ENCODE measurements around the gene RBM44.

- PRO-cap, 2 experiments, result no peak in any of the 2 experiments
These were observed 26.1 kb upstream of the PRLH start for GRCh38 chr2:237540271-237540765.

DNA sequence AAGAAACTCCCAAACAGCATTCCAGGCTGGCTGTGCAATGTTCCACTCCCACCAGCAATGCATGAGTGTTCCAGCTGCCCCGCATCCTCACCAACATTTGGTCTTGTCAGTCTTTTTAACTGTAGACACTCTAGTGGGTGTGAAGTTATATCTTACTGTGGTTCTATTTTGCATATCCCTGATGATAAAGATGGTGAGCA, 8.9 kb upstream of the LRRFIP1 start:
- PRO-cap, 2 experiments, result no peak in any of the 2 experiments

GRCh38 chr2:237626796-237627312, 533 bp upstream of the LRRFIP1 start:
- PRO-cap, 2 experiments, result no peak in any of the 2 experiments

DNA sequence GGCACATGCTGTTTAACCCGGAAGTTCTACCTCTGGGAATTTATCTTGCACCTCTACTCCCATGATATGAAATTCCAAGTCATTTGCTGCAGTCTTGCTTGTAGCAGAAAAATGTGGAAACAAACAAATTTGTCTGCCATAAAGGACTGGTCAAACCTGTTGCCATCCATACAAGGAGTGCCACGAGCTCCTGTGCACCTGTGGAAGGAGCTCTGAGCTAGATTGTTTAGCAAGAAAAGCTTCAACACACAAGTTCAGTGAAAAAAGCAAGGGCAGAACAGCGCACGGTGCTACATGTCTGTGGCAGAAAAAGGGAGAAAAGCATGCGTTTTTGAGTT, 33.1 kb downstream of the LRRFIP1 start:
- PRO-cap, 2 experiments, result no peak in any of the 2 experiments

DNA sequence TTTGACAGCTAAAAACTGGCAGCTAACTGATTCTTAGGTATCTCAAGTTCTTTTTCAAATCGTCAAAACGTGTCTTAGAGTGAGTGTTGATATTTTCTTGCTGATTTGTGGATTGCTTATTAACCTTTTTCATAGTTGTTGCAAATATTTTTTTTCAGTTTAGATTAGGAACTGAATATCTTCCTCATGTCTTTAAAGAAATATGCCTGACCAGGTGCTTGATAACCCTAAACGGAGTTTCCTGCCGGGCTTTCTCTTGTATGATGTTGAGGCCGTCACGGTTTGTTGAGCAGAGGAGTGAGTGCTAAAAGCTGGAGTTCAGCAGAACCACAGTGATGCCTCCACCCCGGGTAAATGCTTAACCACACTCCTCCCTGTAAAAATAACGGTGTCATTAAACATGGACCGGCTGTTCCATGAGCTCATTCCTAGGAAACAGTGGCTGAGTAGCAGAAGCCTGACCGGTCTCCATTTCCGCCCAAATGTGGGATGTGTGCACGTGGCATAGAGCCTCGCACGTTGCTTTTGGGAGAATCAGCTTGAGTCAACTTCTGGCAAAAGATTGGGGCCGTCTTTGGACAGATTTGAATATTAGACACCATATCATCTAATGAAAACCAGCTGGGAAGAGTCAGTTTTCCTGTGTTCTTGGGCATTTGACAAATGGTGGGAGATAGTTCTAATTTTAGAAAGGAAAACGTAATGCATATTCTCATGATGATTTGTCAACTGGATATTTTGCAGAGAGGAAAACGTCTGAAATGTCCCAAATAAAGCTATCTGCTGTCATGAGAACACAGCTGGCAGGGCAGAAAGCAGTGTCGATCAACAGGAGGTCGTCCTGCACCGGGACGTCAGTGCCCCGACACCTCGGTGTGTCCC, 42.2 kb downstream of the LRRFIP1 start:
- PRO-cap, 2 experiments, result peak in 1 of 2 experiments; most common plus-strand start position 425 of the sequence (in 1)

GRCh38 chr2:237677842-237678472, 50.6 kb downstream of the LRRFIP1 start:
- PRO-cap, 2 experiments, result no peak in any of the 2 experiments

DNA sequence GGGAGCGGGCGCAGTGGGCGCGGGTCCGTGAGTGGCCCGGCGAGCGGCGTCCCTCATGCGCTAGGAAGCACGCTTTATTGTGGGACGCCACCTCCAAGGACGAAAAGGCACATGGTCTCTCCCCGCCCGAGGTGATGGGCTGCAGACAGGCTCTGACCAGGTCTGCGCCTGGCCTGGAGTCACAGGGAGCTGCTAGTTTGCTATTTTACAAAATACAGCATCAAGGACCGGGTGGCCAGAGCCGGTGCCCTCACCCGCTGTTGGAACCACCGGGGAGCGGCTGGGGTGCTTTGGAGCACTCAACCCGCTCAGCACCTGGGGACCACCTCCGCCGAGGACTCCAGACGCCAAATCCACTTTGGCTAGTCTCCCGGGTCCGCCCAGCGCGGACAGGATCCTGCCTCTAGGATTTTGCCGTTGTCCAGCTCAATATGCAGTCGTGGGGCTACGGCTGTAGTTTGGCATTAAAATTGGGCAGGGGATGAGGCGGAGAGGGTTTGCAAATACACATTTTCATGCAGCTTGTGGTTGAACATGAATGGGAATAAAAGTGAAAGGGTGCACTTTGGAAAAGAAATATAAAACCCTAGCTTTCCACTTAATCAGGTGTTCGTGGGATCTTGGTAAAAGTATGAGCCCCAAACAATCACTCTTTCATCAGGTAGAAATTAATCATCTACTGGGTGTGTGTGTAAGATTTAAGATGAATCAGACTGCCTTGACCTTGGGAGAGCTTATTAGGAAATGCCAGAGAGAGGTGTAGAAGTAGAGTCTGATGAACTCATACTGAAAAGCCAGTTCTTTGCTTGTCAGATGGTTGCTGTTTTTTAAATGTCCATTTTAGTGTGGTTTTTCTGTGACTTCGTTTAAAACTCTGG, 65.5 kb downstream of the LRRFIP1 start:
- PRO-cap, 2 experiments, result peak in 1 of 2 experiments; most common plus-strand start position 429 of the sequence (in 1); most common minus-strand start position 369 of the sequence (in 1)

DNA sequence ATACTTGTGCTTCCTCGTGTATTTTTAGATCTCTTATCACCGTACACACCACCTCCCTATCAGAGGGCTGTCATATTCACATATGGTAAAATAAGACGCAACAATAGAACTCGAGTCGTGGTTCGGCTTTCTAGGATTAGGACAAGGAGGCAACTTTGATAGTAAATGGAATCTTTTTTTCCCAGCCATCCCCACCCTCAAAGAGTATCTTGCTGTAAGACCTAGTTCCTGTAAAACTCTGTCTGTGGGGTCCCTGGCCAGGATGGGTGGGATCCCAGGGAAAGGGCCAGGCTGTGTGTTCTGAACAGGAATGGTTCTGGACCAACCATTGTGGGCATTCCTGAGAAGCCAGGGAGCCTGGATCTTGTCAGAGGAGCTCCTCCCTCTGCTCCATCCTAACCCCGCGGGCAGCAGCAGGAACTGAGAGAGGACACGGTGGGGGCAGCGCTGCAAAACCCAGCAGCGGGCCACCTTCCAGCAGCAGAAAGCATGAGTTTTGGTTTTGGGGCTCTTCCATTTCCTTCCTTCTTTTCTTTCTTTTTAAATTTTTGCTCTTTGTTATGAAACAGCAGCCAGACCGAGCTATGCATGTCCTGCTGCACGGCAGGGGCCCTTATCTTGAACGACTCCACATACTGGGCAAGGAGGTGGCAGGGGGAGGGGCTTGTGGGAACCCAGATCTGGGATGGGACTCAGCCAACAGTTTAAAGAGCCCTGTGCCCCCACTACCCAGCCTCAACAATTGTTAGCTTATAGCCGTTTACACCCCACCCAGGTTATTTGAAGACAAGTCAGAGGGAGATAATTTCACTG, 75.0 kb downstream of the LRRFIP1 start:
- PRO-cap, 2 experiments, result no peak in any of the 2 experiments

GRCh38 chr2:237722134-237722502, 76.5 kb upstream of the RBM44 start:
- PRO-cap, 2 experiments, result no peak in any of the 2 experiments

- PRO-cap, 2 experiments, result no peak in any of the 2 experiments
These were observed 68.2 kb upstream of the RBM44 start for GRCh38 chr2:237730404-237730673.

DNA sequence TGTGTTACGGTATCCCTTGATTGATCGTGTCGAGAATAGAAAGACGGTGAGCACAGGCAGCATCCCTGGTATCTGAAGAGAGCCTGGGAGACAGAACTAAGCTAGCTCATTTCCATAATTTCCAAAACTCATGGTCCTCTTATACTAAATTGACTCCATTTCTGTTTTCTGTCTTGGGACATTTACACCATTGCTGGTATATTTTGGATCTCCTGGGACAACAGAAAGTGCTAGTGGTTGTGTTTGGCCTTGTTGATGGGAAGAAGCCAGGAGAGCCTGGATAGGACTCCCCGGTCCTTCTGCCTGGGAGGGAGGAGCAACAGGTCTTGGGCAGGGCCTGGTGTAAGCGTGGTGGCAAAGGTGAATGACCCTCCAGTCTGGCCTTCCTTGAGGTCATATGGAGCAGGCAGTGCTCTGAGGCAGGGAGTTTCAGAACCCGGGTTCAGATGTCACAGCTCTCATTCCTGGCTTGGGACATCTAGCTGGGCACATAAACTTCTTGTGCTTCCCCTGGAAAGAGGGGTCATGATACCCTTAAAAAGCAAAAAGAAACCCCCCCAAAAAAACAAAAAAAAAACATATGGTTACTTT, 56.0 kb upstream of the RBM44 start:
- PRO-cap, 2 experiments, result no peak in any of the 2 experiments

DNA sequence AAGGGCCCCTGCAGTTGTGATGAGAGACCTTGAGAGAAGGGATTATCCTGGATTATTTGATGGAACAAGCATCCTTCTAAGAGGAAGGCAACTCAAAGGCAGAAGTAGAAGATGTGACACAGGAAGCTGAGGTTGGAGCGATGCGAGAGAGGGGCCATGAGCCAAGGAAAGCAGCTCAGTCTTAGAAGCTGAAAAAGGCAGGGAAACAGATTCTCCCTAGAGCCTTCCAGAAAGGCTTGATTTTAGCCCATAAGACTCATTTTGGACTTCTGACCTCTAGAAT, 41.8 kb upstream of the RBM44 start:
- PRO-cap, 2 experiments, result no peak in any of the 2 experiments

DNA sequence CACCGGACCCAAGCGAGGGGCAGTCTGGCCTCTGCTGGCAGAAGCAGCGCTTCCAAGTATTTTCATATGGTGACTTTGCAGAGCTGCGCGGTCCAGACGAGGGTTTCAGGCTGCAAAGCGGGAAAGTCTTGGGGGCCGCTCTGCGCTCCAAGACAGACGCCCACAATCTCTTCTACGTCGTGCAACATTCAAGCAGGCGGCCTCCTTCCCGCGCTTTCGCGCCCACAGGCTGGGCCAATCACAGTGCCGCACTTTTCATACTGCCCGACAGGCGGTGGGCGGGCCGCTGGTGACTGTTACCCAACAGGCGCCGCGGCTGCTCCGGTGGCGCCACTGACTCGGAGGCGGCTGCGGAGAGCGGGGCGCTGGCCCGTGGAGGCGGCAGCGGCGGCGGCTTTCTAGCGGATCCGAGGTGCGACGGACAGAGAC, at the start of gene RBM44:
Gene RBM44 (plus strand): TSS at position 330 of the 429 bp plus-strand sequence.
- PRO-cap, 2 experiments, result no peak in any of the 2 experiments

DNA sequence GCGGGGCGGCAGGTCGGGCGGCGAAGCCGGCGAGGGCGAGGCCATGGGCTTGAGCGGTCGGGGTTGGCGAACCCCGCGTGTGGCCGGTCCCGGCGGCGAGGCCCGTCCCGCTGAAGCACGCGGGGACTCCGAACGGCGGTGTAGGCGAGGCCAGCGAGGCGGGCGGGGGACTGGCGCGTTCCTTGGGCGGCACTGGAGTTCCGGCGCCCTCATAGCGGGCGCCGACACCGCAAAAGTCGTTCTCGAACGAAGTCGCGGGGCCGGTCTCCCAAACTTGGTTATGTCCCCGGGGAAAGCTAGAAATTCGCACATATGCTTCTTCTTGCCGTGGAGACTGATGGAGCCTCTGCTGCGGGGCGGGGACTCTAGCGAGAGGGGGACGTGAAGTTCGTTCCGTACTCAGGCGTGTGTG, 306 bp downstream of the RBM44 start:
- PRO-cap, 2 experiments, result no peak in any of the 2 experiments

- PRO-cap, 2 experiments, result no peak in any of the 2 experiments
These were observed 3.2 kb downstream of the RAMP1 start for GRCh38 chr2:237862610-237863050.

- PRO-cap, 2 experiments, result no peak in any of the 2 experiments
These were observed 4.2 kb downstream of the RAMP1 start for GRCh38 chr2:237863599-237864017.

- PRO-cap, 2 experiments, result no peak in any of the 2 experiments
These were observed 15.1 kb downstream of the RAMP1 start for GRCh38 chr2:237874243-237875264.

DNA sequence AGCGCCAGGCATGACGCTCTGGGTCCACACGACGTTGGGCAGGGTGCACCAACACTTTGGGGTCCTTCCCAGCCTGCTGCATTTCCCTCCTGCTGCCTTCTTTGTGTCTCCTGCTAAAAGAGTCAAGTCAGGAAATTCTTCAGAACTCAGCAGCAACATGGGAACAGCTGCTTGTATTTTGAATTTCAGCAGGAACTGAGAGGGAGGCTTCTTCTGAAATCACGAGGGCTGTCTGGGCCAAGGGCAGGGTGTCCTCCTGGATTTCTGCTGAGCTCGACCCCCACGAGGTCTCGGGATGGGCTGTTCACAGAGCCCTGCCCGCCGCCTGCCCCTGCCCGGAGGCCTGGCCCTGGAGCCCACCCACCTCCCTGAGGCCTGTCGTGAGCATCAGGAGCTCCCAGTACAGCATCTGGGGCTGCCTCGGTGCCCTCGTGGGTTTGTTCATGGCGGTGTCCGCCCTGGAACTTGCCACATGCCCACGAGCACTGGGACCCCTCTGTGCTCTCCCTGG, 25.6 kb downstream of the RAMP1 start:
- PRO-cap, 2 experiments, result no peak in any of the 2 experiments

DNA sequence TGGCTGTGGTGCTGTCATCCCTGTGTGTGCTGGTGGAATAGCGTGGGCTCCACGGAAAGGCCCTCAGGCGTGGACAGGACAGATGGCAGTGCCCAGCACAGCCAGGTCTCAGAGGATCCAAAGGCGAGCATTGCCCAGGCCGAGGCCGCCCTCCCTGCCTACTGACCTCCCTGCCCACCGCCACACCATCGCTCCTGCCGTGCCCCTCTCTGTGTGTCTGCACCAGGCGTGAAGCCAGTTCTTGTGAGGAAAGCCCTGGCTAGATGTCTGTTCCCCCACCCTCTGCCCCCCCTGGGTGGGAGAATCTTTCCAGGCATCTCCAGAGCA, 26.1 kb downstream of the RAMP1 start:
- PRO-cap, 2 experiments, result no peak in any of the 2 experiments

DNA sequence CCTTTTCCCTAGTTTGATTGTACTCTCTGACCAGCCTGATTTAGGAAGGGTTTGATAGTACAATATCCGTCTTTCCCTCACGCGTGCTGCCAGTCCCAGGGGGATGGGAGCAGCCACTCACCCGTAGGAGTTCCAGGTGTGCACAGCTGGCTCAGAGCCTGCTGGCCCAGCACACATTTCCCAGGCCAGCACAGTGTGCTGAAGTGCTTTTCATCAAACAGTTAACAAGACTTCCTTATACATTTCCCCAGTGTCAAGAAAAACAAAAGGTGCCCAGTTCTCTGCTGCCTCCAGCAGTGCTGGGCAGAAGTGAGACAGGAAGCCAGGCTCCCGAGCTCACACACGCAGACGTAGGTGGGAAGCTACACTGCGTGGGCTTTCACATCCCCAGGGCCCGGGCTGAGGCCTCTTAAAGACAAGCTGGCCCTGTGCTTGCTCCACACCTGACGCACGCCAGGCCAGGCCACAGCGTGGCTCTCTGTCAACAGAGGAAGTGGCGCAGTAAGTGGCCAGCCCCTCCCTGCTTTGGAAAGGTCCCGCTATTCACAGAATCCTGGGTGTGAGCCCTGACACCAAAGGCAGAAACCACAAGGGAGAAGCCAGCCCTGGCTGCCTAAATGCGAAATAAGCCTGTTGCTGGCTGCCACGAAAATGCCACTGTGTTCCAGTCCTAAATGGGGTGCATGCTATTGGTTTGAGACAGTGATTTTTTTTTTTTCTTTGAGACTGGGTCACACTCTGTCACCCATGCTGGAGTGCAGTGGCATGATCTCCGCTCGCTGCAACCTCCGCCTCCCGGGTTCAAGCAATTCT, 39.1 kb downstream of the RAMP1 start:
- PRO-cap, 2 experiments, result peak in 1 of 2 experiments; most common plus-strand start position 734 of the sequence (in 1); most common minus-strand start position 478 of the sequence (in 1)

Measured in psoas muscle (tissue), 2 donors.